ENCODE measurements around a stretch of chr3.

DNA sequence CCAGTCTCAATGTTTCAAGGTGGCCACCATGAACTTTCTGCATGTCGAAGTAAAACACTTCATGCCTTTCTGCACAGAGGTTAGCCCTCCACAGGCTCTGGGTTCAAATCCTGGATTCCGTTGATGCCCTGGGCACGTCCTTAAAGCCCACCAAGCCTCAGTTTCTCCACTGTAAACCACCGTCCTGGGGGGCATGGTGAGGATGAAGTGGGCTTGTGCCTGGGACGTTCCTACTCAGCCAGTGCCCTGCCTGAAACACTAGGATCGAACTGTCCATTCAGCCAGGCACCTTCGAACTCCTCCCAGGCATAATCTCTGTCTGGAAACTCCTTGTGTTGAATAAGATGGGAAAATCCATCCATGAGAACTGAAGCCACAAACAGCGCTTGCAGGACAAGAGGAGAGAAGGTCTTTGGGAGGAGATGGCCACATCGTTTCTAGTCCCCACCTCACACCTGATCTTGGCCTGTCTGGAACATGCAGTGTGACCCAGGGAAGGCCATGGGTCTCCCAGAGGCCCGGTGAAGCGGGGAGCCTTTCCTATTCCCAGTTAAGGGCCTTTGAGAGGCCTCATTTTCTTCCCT lies 62.5 kb downstream of the SLC6A6 start:
- RRBS, result no CpG with 5 or more reads among the region's 11 CpGs

- RRBS, result no CpG with 5 or more reads among the region's 26 CpGs
These were observed 67.1 kb downstream of the GRIP2 start for GRCh38 chr3:14472634-14473908.

- RRBS, result no CpG with 5 or more reads among the region's 4 CpGs
These were observed 57.7 kb downstream of the GRIP2 start for GRCh38 chr3:14482254-14482931.

- RRBS, result 9% methylated on average over 43 of the region's 130 CpGs
These were observed 8.4 kb upstream of the FGD5 start for GRCh38 chr3:14810053-14811128.

- RRBS, result no CpG with 5 or more reads among the region's 1 CpG
These were observed 11.8 kb upstream of the NR2C2 start for GRCh38 chr3:14935471-14936119.

DNA sequence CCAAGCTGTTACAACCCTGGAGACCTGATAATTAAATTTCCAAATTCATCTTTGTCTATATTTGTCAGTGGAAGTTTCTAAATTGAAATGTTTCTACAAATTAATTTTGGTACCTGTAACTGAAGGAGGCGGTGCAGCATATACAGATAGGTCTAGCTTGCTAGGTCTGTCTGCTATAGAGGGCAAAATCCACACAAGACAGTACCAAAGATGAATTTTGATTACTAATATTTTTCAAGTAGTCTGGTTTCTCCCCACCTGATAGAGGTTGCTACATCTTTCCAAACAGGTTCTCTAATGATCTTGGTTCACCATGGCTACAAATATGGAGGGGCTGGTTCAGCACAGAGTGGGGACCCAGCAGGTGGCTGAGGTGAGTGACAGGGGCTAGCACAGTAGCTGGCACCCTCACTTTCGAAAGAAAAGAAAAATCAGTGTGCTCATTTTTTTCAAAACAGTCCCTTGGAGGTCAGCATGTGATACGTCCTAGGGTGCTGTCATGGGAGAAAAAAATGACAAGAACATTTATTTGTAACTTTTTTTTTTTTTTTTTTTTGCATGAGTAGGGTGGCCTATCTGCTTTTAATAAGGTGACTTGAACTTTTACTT lies 14.8 kb downstream of the NR2C2 start:
- RRBS, result no CpG with 5 or more reads among the region's 3 CpGs

GRCh38 chr3:15032432-15033020 lies 32.6 kb downstream of the MRPS25 start:
- RRBS, result no CpG with 5 or more reads among the region's 4 CpGs

GRCh38 chr3:15038850-15039710 lies 26.0 kb downstream of the MRPS25 start:
- RRBS, result no CpG with 5 or more reads among the region's 5 CpGs

DNA sequence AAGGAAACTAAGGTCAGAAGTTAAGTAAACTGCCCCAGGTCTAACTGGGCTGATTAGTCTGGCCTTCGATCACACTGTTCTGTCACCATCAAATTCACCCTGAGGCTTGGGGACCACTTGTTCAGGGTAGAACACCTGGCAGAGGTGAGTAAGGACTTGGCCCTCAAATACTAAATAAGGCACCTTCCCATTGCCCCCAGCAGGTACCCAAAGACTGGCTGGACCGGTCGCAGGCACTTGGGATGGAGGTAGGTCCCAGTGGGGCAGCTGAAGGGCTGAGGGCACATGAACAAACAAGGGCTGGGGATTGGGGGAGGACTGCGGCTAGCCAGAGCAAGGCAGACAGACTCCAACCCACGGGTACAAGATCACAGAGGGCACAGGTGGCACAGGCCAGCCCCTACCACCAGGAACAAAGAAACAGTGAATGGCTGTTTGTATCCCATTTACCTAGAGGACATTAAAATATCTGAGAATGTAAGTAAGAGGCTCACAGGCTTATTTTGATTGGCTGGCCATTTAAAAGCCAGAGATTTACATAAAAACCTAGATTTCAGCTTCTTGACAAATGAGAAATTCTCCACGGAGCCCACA lies 1.8 kb downstream of the MRPS25 start:
- RRBS, result no CpG with 5 or more reads among the region's 6 CpGs

DNA sequence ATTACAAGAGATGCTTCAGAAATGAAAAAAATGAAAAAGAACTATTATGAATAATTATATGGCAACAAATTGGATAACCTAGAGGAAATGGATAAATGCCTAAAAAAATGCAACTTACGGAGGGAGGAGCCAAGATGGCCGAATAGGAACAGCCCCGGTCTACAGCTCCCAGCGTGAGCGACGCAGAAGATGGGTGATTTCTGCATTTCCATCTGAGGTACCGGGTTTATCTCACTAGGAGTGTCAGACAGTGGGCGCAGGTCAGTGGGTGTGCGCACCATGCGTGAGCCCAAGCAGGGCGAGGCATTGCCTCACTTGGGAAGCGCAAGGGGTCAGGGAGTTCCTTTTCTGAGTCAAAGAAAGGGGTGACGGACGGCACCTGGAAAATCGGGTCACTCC lies 19.5 kb upstream of the CAPN7 start:
- RRBS, result no CpG with 5 or more reads among the region's 15 CpGs

GRCh38 chr3:15207022-15207455 lies 993 bp downstream of the CAPN7 start:
- RRBS, result no CpG with 5 or more reads among the region's 7 CpGs

DNA sequence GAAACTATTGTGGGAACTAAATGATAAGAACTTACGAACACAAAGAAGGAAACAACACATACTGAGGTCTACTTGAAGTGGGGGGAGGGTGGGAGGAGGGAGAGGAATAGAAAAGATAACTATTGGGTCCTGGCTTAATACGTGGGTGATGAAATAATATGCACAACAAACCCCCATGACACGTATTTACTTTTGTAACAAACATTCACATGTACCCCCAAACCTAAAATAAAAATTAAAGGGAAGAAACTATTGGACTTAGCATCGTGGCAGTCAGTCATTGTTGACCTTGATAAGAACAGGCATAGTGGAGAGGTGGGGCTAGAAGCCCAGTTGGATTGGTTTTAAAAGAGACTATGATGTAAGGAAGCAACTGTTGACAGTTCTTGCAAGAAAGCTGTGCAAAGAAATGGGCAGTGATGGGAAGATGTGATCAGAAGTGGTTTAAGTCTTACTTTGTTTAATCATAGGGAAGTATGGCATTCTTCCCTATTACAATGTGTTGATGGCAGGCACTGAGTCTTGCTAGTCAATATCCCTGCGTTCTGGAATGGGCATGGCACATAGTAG lies 37.8 kb downstream of the CAPN7 start:
- RRBS, result no CpG with 5 or more reads among the region's 5 CpGs

DNA sequence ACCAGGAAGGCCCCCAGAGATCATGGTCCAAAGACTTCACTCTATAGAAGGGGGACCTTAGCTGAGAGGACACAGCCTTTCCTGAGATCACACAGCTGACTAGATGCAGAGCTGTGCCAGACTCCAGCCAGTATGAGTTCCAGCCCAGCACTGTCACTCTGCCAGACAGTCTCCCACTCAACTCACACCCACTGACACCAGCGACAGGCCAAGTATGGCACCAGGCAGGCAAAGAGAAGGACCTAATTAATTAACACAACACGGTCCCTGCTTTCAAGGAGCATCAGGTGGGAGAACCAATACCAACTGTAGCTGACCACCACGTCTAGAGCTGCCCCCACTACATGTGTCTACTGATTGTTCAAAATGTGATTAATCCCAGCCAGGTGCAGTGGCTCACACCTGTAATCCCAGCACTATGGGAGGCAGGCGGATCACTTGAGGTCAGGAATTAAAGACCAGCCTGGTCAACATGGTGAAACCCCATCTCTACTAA lies 62.1 kb downstream of the SH3BP5 start:
- RRBS, result no CpG with 5 or more reads among the region's 4 CpGs

DNA sequence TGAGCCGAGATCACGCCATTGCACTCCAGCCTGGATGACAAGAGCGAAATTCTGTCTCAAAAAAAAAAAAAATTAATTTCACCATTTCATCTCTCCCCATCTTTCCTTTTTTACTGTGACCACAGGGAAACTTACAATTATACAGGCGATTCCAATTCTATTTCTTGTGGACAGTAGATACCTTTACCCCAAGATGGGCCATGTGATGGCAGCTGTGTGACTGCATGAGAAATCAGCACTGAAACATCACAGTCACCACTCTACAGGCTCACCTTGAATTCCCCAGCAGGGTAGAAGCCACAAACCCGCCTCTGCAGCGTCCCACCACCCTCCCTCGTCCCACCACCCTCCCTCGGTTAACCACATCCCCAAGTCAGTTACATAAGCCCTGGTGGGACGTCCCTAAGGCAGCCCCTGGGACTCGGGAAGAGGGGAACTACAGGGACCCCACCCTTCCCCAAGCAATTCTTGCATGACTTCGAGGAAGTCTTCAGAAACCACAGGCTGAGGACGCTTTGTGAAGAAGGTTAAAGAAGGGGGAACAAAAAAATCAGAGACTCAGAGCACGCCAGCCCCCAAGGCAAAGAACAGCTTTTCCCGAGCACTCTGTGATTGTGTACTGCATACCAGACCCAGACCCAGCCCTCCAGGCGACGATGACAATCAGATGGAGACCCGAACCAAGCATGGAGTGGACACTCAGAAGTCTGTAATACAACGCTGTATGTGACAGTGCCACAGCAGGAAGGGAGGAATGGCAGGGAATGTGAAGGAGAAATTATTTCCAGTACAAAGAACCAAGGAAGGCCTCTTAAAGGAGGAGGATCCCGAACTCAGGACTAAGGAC lies 60.5 kb downstream of the SH3BP5 start:
- RRBS, result no CpG with 5 or more reads among the region's 19 CpGs

GRCh38 chr3:15426777-15427226 lies 542 bp downstream of the METTL6 start:
- RRBS, result no CpG with 5 or more reads among the region's 18 CpGs

- RRBS, result no CpG with 5 or more reads among the region's 1 CpG
These were observed 67.4 kb downstream of the BTD start for GRCh38 chr3:15668841-15669474.

DNA sequence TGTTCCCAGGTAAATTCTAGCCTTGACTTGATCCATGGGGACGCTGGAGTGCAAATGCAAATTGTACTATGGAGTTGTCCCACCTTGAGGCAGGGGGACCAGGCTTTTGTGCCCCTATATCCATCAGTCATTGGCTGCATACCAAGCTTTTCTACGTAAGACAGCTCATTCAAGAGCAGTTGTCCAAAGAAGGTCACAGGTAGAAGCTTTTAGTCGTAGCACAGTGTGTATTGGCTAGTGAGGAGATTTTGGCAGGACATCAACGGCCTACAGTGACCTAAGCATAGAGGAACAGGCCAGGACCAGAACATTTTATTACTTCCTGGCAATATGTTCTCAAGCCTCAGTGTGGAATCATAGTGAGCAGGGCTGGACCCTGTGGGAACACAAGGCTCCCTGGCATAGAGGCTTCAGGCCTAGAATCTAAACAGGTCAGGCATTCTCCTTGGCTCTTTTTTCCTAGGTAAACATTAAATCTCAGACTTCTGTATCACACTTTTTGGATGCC lies 105.4 kb upstream of the ANKRD28 start:
- RRBS, result no CpG with 5 or more reads among the region's 4 CpGs

GRCh38 chr3:15983309-15983814 lies 185.6 kb upstream of the ANKRD28 start:
- RRBS, result no CpG with 5 or more reads among the region's 2 CpGs

DNA sequence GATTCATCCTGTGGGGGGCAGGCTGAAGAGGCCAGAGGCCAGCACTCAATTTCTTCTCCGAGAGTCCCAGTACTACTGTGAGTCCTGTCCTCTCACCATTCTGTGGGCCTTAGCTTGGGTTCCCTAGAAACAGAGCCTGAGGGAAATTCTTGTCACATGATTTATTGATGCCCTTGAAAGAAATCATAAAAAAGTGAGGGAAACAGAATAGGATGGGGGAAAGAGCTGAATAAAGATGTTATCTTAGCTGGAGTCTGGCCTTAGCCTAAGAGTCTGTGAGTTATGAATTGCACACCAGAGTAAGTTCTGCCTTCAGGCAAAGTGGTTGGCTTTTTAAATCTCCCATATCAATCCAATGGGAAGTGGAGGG lies 106.5 kb upstream of the GALNT15 start:
- RRBS, result no CpG with 5 or more reads among the region's 1 CpG

- RRBS, result no CpG with 5 or more reads among the region's 9 CpGs
These were observed 73.0 kb upstream of the GALNT15 start for GRCh38 chr3:16101422-16101977.